ENCODE measurements around the gene TNFSF8.

GRCh38 chr9:114233722-114234183 is 78.4 kb downstream of the COL27A1 start:
- RRBS, result no CpG with 5 or more reads among the region's 6 CpGs

GRCh38 chr9:114288106-114288863 is 34.6 kb upstream of the ORM1 start:
- RRBS, result no CpG with 5 or more reads among the region's 22 CpGs

- RRBS, result 84% methylated on average over 2 of the region's 5 CpGs
Observed at GRCh38 chr9:114323259-114323609, 336 bp downstream of the ORM1 start.

- RRBS, result no CpG with 5 or more reads among the region's 11 CpGs
Observed at GRCh38 chr9:114325453-114326353, 2.8 kb downstream of the ORM1 start.

DNA sequence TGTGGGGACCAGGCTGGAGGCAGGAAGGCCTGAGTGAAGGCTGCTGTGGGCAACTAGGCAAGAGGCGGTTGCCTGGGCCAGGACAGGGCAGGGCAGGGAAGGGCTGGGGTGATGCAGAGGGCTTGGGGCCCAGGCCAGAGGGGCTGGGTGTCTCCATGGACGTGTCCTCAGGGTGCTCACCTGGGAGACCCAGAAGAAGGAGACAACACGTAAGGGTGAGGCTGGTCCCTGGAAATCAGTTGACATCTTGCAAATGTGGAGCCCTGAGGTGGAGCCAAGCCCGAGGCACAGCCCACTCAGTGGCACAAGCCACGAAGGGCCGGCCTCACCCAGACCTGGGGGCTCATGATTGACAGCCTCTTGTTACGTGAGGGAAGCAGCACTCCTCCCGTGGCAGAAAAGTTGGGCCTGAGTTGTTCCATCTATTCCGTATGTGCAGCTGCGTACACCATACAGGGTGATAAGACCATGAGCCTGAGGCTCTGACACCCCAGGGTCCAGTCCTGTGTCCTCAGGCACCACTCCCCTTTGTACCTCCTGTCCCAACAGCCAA is 2.1 kb upstream of the ORM2 start:
- RRBS, result no CpG with 5 or more reads among the region's 10 CpGs

DNA sequence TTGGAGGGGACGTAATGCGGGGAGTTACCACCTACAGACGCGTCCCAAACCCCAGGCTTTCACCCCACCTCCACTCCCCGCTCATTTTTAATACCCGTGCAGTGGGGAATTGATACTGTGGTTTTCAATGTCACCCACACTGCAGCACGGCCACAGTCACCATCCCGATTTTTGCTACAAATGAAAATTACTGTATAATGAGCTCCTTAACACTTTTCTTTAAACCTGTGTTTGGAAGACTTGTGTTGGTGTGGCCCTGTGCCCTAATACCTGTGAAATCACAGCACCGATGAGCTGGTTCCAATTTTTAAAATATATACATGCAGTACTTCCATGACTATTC is 2.5 kb downstream of the ORM2 start:
- RRBS, result no CpG with 5 or more reads among the region's 9 CpGs

DNA sequence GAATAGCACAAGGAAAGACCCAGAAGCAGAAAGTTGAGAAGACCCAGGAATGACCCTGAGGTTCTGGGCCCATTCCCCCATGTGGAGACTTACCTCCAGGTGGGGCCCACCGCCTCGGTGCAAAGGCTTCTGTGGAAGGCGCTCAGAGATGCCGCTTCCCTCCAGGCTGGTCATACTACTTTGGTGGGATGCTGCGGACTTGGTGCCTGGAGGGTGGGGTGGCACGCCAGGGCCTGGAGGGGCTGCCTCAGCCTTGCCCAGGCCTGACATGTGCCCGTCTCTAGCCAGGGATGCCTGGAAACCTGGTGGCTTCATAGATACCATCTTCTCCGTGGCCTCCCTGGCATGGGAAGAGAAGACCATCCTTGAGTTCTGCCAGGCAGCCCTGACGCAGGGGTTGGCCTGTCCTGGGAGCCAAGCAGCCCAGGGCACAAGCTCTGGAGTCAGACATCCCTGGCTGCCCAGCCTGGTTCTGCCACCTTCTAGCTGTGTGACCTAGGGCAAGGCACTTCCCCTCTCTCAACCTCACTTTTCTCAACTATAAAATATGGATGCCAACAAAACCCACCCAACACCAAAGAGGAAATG is 28.3 kb downstream of the ORM2 start:
- RRBS, result no CpG with 5 or more reads among the region's 9 CpGs

DNA sequence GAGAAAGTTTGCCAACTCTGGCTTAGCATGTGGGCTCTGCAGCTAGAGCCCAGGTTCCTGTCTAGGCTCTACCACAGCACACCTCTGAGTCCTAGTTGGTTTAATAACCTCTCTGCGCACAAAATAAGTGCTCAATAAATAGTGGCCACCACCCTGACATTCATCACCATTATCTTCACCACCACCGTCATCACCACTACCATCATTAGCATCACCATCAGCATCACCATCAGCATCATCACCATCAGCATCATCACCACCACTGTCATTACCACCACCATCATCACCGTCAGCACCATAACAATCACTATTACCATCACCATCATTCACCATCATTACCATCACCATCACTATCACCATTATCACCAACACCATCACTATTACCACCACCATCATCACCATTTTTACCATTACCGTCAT is 18.3 kb downstream of the AKNA start:
- RRBS, result no CpG with 5 or more reads among the region's 4 CpGs

DNA sequence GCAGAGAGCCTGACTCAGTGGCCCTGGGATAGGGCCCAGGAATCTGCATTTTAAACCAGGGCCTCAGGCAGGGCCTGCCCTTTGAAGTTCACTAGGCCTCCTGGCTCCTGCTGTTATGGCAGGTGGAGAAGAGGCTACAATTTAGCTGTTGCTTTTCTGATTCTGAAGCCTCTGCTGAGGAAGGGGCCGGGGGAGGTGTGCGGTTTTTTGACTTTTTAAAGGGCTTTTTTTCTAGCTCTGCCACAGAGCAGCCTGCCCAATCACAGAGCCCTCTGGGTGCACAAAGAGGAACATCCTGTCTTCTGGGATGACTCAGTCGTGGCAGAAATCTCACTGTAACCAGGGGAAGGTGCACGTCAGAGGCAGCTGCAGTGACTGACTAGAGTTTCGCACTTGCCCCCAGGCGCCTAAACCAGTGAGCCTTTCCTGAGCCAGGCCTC is 2.5 kb downstream of the AKNA start:
- RRBS, result no CpG with 5 or more reads among the region's 6 CpGs

DNA sequence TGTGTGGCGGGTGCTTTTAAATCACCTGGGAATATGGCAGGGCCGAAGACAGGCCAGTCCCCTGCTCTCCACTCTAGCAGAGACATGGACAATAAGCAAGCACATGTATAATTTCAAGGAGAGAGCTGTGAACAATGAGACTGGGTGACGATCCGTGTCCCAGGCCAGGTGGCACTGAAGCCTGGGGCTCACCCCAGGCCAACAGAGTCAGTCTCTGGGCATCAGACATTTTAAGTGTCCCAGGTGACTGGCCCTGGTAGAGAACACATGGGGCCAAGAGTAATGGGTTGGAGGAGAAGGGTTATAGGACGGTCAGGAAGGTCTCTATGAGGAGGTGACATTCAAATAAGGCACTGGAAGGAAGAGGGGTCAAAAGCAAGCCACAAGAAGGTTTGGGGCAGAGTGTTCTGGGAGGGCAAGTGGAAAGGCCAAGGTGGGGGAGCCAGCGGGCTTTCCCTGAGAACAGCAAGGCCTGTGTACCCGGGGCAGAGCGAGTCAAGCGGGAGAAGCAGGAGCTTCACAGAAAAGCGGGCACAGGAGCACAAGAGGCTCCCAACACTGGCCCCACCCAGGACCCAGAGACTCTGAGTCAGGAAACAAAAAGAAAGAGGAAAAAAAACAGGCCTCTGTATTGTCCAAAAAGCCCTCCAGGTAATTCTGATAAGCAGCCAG is 1.1 kb upstream of the AKNA start:
- RRBS, result no CpG with 5 or more reads among the region's 10 CpGs

DNA sequence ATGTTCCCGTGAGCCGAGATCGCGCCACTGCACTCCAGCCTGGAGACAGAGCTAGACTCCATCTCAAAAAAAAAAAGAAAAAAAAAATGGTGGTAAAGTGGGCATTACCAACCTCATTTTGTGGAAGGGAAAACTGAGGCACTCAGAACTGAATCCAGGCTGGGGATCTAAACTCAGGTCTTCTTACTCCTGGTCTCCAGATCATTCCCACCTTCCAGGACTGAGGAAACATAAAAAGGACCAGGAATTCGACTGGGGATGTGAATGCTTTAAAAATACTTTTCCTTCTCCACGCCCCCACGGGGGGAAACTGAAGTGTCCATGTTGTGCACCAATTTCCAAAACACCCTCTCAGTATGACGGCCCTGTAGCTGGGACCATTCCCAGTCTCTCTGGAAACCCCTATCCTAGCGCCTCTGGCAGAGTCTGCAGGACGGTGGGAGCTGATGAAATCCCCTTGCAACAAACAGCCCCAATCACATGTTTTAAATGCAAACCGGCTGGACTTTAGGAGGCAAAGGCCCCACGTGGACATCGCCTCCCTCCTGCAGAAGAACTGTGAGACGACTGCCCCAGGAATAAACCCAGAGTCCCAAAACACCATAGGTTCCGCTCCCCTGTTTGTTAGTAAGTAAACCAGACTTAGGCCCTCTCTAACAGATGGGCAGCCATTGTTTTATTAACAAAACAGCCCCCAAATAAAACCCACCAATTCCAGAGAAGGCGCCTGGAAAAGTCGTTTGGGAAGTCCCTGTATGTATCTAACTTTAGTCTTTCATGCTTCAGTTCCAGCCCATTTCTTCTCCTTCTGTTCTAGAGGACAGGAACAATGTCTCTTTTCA is 9.1 kb upstream of the AKNA start:
- RRBS, result no CpG with 5 or more reads among the region's 17 CpGs

GRCh38 chr9:114518501-114519217 is 13.4 kb upstream of the WHRN start:
- RRBS, result no CpG with 5 or more reads among the region's 4 CpGs

DNA sequence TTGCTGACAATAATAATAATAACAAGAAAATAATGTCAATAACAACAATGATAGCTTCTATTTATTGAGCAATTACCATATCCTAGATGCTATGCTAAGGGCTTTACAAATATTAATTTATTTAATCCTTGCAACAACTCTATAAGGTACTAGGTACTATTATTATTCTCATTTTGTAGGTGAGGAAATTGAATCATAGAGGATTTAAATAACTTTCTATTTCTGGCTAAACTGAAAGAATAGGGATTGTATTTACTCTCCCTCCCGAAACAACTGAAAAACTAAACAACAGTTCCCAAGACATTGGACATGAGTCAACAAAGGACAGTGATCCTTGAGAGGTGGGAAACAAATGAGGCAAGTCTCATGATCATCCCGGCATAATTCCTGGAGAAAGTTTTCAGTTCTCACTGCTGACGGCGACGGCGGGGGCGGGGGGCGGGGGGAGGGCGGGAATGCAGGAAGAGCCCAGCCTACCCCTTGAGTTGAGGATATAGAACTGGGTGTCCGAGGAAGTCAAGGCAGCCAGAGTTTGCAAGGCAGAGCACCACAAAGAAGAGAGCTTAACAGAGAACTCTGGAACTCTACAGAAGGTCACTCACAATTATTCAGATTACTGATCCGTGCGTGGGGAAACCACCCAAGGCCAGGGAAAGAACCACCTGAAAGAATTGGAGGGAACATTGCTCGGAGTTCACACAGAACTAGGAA is 27.3 kb upstream of the WHRN start:
- RRBS, result no CpG with 5 or more reads among the region's 13 CpGs

DNA sequence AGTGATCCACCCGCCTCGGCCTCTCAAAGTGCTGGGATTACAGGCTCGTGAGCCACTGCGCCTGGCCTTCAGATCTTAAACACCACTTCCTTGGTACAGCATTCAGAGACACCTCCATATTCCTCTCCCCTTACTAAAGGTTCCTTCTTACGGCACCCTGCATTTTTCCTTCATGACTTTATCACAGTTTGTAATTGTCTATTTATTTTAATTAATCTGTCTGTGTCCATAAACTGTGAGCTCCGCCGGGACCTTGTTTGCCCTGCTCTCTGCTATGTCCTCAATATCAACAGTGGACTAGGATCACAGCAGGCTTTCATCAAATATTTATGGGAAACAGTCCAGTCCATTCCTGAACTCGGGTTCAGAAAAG is 697 bp upstream of the ATP6V1G1 start:
- RRBS, result no CpG with 5 or more reads among the region's 8 CpGs

DNA sequence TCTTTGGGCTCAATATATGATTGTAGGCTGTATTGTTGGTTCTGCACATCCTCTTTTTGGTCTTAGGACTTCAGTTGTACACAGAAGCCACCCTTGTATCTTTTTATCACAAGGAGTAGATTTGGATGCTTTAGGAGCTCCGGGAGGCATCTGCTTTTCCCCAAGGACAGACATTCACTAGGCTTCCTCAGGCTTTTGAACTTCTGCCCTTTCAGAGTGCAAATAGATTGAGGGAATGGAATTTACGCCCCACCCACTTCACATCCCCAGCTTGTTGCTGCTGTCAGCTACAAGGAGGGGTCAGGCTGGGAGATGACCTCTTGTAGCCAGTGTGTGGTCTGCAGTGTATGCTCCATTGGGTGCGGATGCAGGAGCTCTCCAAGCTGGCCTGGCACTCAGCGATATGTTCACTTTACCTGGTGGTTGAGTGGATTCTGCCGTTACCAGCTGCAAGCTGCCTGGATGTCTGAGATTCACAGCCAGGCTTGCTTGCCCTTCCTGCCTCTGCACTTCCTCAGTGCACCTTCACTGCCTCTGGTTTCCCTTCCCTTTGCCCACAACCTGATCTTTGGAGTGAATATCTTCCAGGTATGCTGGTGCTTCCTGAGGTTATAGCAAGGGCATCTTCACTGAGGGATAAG is 6.4 kb downstream of the TNFSF15 start:
- RRBS, result no CpG with 5 or more reads among the region's 5 CpGs

- RRBS, result no CpG with 5 or more reads among the region's 3 CpGs
Observed at GRCh38 chr9:114869869-114870281, 60.5 kb downstream of the TNFSF8 start.

DNA sequence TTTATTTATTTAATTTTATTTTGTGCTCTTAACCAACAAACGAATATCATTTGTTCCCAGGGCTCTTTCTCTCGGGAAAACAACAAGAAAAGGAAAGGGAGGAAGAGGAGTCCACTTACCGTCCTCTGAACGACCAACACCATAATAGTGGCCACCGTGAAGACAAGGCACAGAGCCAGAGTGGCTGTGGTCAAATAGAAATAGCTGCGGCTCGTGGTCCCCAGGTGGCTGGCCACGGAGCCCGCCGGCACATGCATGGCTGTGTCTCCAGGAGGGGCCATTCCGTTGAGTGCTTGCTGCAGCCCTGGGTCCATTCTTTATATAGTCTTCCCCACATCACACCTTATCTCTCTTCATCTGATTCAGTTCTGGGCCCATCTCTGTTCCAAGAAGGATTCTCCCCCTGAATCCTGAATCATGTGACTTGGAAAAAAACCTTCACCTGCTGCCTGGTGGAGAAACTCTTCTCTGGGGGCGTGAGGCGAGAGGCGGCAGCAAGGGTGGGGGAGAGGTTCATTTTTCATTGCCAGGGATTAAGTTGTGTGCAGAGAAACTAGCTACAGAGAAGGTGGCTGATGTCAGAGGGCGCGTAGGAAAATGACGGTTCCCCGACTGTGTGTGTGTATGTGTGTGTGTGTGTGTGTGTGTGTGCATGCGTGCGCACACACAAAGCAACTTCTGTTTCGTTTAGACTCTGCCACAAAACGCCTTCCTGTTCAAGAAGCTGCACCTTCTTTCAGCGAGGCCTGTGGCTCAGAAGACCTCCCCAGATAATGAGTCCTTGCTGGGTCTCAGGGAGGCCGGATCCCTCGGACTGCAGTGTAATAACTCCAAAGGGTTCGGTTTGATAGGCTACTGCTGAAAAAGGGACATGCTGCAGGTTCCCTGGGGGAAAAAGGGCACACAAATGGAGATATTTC is at the start of gene TNFSF8:
TSS of gene TNFSF8 (minus strand) at position 602 of the 920 bp plus-strand sequence.
- RRBS, result no CpG with 5 or more reads among the region's 26 CpGs

DNA sequence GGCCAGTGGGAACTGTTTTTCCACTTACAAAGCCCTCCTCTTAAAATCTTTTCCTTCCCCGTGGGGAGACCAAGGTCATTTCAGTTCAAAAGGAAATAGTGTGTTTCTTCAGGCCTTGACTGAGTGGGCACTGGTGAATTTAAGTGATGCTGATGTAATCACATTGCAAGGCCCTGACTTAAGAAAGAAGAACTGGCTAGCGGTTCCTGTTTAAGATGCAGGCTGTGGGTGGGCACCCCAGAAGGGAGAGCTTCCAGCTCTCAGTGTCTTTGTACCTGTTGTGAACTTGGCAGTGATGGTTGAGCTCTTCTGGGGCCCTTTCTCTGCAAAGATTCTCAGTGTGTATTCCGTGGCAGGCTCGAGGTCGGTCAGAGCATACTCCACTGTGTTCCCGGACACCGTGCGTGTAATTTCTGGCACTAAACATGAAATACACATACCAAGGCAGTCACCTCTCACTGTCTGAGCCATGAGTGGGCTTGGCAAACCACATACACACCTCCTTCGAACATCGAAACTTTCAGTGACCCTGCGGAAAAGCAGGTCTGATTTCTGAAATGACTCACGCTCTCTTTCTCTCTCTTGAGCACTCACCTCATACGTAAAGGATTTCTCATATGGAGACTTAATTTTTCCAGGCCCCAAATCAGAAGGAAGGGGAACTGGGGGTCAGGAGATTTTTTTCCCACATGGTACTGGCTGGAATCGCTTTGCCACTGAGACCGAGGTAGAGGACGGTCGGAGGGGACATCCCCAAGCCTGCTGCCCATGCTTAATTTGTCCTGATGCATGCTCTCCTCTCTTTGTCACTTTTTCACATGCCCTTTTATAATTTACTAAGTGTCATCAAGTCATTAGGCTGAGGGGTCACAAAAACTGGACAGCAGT is 81.9 kb downstream of the TNC start:
- RRBS, result no CpG with 5 or more reads among the region's 17 CpGs

DNA sequence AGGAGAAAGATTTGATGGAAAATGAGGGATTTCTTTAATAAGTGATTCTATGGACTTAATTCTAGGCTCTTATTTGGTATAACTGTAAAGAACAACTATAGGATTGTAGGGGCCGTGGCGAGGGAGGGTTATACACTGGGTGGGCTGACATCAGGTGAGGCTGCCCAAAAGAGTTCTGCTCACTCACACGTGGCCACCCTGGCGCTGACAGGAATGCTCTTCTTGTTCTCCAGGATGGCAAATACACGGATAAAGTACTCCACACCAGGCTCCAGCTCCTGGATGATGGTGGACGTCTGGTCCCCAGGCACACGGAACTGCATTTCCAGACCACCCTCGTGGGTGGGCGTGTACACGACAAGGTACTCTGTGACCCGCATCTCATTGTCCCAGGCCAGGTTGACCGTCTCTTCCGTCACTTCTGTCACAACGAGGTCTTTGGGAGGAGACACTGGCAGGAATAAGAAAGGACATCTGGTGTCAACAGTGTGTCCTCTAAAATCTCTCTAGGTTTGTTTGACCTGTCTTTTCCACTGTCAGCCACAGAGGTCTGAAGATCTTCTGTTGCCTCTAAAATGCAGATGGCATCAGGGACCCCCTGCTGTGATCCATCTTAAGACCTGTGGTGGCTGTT is 33.8 kb downstream of the TNC start:
- RRBS, result no CpG with 5 or more reads among the region's 14 CpGs

DNA sequence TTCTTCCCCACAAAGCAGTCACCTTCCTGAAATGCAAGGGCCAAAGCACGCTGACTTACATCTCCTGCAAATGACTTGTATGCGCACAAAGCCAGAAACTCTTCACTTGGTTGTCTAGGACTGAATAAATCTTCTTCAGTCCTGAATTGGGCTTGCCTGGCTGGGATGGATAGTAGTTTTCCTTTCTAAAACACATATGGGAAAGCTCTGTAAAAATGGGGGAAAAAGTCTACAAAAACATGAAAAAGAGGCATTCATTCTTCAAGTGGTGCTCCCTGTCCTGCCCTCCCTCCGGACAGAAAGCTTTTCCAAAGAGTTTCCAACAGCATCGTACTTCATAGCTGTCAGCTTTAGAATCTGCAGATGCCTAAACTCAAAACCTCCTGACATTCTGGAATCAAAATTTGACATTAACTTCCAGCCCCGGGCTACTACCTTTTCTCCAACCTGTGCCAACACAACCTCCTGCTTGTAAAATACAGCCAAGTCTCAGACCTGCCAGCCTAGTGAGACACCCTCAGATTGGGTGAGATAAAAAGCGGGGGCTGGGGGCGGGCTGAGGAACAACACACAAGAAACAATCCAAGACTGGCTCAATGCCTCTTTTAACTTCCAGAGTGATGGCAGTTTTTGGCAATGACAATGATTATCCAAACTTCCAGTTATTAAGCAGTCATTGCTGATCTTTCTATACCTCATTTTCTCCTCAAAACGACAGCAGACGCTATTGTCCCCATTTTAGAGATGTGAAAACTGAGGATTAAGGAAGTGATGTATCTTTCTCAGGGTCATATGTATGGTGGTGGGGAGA is 1.4 kb downstream of the TNC start:
- RRBS, result 33% methylated on average over 1 of the region's 9 CpGs